Mesenchymal stem cell of adipose (primary cell): ENCODE measurements around the gene LCN6.

DNA sequence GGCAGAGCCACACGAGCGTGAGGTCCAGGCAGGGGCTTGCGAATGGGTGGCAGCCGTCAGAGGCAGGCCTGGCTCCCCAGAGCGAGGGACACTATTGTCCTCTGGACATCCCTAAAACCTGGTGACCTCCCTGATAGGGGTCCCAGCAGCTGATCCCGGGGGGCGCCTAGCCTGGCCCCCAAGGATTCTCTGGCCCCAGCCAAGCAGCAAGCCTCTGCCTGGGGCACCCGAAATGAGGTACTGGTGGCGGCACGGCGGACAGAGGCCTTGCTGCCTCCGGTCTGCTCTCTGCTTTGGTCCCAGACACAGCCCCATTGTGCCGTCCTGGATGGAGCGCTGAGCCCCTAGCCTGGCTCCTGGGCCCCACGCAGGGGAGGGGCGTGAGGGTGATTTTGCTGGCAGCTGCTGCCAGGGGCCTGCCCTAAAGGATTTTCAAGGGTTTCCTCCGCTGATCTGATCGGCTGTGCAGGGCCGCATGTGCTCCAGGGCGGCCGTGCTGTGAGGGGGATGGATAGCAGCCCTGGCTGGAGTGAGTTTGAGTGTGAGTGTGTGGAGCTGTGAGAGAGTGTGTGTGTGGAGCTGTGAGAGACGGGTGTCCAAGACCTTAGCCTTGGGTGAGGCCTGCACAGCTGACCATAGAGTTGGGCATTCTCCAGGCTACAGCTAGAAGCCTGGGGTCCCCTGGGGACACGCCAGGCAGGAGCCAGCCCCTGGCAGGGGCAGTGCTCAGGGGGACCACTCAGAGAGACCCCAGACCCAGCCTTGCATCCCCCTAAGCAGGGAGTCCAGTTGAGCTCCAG lies 1.3 kb downstream of the GPSM1 start:
- CAGE, long polyA plus RNA = no peak

DNA sequence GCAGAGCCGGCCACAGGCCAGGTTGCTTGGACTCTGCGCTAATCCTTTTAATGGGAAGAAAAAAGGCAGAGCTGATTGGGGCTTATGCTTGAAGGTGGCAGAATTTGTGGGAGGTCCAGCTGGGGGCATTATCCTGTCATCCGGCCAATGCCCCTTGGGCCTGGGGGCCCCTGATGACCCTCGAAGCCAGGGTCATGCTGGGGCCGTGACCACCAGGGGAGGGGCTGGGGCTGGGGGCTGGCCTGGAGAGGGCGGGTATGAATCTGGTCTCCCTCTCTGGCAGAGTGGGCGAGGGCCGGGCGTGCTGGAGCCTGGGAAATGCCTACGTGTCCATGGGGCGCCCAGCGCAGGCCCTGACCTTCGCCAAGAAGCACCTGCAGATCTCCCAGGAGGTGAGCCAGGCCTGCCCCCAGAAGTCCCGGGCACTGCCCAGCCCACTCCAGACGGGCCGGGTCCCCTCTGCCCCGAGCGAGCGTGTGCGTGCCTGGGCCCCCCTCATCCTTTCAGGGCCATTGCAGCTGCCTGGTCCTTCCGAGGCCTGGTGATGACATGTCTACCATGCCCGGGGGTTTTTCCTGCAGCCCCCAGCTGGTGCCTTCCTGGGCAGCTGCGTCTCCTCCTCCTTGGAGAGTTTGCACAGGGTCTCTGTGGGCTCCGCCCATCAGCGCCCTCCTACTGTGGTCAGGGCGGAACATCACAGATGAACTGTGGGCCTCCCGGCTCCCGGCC lies 12.2 kb downstream of the GPSM1 start:
- CAGE, long polyA plus RNA = no peak

DNA sequence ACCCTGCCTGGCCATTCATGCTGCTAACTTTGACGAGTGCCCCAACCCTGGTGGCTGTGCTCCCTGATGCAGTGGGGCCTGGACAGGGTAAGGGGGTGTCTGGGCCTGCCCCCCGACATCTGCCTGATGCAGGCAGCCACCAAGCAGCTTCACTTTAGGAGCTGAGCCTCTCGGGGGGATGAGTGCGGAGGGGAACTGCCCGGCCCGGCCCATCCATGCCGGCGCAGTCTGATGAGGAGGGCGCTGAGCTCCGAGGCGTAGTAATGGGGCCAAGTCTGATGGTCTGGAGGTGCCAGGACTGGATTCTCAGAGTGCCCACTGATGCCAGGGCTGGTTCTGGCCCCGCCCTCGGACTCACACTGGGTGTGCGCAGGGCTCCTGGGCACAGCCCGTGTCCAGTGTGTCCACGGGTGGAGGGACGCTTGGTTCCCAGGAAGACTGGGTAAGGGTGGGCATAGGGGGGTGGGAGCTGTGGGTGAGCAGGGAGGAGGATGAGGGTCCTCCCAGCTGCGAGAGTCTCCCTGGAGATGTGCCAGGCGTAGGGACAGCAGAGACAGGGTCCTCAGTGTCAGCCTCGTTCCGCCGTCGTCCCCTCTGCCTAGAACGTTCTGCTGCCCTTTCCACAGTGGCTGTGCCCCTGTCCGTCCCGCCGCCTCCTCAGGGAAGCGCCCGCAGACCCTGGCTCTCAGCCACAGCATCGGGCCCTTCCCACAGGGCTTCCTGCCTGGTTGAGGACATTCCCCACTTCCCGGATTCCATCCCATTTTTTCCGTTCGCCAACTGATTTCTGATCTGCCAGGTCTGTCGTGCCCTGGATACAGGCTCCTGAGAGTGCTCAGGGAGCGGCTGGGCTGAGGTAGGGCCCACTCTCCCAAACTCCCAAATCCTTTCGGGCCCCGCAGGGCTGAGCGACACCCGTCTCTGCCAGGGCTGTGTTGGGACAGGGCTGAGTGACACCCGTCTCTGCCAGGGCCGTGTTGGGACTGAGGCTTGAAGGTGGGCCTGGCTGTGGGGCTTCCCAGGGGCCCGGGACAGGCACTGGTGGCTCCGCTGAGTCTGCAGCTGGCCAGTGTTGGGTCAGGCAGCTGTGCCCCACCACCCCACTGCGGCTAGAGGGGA lies 16.2 kb downstream of the DNLZ start:
- CAGE, long polyA plus RNA = no peak

DNA sequence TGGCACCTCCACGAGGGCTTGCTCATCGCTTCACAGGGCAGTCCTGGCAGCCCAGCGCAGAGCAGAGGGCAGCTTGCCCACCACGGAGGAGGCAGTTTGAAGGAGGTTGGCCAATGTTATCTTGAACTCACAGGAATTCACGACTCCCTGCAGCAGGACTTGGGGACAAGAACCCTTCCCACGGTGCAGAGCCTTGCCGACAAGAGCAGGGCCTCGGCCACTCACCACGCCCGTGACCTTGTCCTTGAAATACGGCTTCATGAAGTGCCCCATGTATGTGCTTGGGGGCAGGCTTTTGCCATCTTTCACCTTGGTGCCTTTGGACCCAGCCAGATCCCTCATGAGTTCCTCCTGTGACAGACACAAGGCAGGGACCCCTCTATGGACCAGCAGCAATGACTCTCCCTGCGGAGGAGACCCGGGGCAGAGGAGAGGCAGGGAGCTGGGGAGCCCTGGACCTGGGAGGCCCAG lies 4.9 kb downstream of the SNAPC4 start:
- CAGE, long polyA plus RNA = no peak

GRCh38 chr9:136398997-136399995 lies 674 bp downstream of the SNAPC4 start:
- CAGE, long polyA plus RNA = no peak

GRCh38 chr9:136476396-136476952 lies 6.4 kb downstream of the SEC16A start:
- CAGE, long polyA plus RNA = no peak

GRCh38 chr9:136494162-136494779 lies 11.4 kb upstream of the SEC16A start:
- CAGE, long polyA plus RNA = no peak

- CAGE, long polyA plus RNA = no peak
Observed at GRCh38 chr9:136505347-136505860, 22.6 kb upstream of the SEC16A start.

- CAGE, long polyA plus RNA = no peak
Observed at GRCh38 chr9:136525831-136526552, 19.9 kb downstream of the NOTCH1 start.

GRCh38 chr9:136533797-136534184 lies 12.1 kb downstream of the NOTCH1 start:
- CAGE, long polyA plus RNA = no peak

DNA sequence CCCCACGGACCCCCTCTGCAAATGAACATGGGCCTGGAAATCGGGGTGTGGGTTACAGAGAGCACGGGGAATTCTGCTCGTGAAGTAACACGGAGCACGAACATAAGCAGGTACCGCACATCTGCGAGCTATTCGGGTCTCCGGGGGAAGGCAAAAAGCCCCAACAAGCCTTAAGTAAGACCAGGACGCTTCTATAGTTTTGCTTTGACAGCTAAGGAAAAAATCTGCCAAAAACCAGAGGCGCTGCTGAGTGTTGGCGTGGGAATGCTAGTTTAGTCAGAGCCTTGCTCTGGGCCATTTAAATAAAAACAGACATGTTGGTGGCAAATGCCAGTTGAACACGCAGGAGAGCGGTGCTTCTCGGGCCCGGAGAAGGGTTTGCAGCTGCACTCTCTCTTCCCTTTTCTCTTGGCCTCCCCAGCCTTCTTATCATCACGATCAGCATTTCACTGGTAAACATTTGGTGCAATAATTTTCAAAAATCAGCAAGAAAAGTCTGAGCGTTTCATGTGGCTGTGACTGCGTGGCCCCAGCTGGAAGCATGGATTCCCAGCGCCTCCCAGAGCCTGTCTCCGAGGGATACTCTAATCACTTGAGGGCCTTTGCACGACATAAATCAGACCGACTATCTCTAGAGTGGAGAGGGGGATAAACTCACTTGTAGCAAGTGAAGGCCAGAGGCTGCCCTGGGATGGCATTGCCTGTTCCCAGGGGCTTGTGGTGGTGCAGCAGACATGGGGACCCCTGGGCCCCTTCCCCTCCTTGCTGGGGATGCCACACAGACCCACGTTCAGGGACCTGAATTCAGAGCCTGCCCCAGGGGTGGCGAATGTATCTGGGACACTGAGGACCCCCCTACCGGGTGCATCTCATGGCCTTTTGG lies 6.4 kb upstream of the NOTCH1 start:
- CAGE, long polyA plus RNA = no peak

GRCh38 chr9:136619664-136620290 lies 42.9 kb upstream of the EGFL7 start:
- CAGE, long polyA plus RNA = no peak

- CAGE, long polyA plus RNA = no peak
Observed at GRCh38 chr9:136643801-136644803, 18.6 kb upstream of the EGFL7 start.

- CAGE, long polyA plus RNA = no peak
Observed at GRCh38 chr9:136646252-136646969, 16.3 kb upstream of the EGFL7 start.

DNA sequence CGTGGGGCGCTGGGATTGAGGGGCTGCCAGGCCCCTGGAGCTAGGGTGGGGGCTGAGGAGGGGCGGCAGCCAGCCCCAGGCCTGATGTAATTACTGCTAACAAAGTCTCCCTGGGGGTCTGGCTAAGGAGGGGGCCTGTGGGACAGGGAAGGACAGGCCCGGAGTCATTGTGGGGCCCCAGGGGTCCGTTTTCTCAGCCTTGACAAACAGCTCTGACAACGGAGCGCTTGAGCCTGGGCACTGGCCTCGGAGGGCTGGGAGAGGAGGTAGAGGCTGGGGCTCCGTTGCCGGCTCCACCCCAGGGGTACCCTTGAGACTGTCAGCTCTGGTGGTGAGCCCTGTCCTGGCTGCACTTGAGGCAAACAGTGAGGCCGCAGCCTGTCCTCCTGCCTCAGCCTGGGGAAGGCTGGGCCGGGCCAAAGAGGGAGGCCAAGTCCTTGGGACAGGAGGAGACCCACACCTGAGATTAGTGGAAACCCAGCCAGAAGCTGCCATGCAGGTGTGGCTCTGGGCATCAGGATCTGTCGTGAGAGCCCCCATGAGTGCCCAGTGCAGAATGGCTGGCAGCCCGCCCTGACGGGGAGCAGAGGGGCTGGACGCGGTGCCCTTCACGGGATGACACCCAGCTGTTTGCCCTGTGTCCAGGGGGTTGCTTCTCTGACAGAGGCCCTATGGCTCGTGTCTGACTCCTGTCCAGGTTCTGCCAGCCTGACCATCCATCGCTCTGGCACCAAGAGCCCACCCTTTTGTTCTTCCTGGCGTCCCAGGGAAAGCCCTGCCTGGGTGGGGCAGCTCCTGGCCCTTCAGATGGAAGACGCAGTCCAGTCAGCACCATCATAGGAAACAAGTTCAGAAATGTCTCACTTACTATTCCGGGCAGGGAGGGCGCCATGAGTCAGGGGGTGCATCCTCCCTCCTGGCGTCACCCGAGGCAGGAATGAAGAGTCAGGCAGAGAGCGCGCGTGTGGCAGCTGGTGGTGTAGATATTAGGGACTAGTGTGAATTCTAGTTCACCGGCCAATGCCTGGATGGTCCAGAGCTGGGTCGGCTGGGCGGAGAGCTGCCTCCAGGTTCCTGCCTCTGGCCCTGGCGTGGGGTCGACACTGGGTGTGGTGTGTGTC lies 8.5 kb downstream of the DIPK1B start:
- CAGE, long polyA plus RNA = no peak

- CAGE, long polyA plus RNA = no peak
Observed at GRCh38 chr9:136748243-136749012, at the start of gene LCN6. LCN6 (minus strand) TSS chr9:136748525.

GRCh38 chr9:136821050-136822315 lies 13.7 kb downstream of the RABL6 start:
- CAGE, long polyA plus RNA = no peak

GRCh38 chr9:136823220-136823745 lies 15.5 kb downstream of the RABL6 start:
- CAGE, long polyA plus RNA = no peak

GRCh38 chr9:136847213-136848336 lies 1.6 kb upstream of the PHPT1 start:
- CAGE, long polyA plus RNA = no peak

DNA sequence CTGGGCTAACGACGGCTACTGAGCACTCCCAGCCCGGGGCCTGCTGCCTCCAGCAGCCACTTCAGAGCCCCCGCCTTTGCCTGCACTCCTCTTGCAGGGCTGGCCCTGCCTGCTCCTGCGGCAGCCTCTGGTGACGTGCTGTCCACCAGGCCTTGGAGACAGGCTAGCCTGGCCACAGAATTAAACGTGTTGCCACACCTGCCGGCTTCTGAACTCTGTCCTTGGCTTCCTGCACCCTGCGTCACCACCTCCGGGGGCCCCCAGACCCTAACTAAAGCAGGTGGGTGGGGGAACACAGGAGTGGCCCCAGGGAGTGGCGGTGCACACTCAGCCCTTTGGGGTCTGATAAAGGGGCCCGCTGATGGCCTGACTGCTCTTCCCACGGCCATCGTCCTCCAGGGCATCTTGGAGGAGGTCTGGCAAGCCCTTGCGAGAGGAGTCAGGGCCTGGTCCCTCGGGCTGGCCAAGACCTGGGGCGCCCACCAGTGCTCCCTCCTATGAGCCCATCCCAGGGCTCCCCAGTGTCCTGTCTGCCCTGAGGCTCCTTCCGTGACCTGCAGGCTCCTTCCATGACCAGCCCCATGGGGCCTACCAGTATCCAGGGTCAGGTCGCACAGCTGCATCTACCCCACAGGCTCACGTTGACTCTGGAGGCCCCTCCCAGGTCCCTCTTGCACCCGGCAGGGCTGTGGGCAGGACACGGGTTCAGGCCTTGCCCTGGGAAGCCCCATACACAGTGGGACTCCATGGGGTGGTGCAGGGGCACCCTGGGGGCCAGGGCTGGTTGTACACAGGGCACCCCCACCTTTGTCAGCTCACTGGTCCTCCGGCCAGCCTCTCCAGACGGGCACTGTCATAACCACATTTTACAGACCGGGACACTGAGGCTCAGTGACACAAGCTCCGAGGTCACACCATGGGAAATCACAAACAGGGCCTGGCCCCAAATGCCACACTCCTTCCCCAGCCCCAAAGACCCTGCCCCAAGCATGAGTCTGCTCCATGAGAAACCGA lies 1.0 kb upstream of the MAMDC4 start:
- CAGE, long polyA plus RNA = no peak